SJSA1 (cell line): ENCODE measurements around the gene CR1L.

DNA sequence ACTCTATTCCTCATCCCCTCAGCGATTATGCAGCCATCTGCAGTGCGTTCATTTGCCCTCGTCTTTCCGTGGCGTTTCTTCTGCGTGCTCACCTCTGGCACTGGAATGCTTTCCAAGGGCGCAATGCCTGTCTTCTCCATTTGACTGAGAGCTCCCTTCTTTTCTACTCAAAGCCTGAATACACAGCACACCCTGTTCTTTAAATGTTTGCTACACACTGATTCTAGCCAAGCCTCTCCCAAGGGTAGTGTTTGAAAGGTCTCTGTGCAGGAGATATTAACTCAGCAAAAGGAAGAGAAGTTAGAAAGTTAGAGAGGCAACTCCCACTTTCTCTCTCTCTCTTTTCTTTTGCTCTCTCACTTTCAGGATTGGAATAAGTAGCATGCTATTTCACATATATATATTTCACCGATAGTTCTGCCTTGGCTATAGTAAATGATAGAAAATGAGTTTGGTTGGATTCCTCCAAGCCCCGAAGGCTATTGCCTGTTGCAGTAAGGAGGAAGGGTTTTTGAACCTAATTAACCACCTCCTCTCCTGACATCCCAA lies 22.5 kb downstream of the C1orf116 start:
- RAMPAGE, long total RNA, result no peak

GRCh38 chr1:207019586-207020119 lies 12.9 kb downstream of the C1orf116 start:
- RAMPAGE, long total RNA, result no peak

- RAMPAGE, long total RNA, result no peak
Observed at GRCh38 chr1:207021006-207021215, 11.6 kb downstream of the C1orf116 start.

- RAMPAGE, long total RNA, result no peak
Observed at GRCh38 chr1:207021542-207022672, 10.6 kb downstream of the C1orf116 start.

DNA sequence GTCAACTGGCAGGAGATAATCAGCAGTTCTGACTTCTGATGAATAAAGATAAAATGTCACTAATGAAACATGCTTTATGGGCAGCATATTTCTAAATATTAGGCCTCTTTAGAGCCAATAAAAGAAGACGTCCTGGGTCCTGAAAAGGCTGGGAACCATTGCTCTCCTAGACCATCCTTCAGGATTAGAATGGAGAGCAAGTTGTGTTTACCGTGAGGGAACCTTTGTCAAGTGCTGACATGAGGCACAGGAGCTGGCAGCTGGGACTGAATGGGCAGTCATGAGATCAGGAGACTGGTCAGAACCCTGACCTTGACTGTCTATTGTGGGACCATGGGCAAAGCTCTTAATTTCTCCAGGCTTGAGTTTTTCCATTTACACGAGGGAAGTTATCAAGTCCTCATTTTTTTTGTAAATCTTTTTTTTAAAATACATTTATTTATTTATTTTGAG lies 5.1 kb downstream of the PFKFB2 start:
- RAMPAGE, long total RNA, result no peak

DNA sequence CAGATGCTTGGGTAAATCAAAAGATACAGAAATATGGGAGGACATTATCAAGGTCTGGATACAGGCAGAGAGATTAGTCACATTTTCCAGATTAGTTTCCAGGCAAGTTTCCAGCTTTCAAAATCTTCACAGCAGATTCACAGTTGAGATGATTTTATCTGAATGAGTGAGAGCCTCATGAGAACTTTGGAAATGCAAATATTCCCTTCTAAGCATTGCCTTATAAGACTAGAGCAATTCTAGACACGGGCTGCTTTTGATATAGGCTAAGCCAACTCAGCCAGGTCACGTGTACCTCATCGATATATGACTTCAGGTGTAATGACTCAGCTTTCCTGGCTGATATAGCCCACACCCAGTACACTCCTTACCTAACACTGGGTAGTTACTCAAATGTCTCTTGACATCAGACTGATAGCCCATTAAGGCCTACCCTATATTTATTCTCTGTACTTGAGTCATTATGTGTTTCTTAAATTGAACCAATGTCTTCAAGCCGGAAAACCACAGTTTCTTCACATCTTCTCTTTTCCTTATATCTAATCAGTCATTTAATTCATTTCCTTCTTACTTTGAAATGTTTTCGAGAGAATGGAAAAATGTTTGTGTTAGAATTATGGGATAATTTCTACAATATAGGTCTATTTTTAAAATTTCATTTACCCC lies 88.8 kb upstream of the CD55 start:
- RAMPAGE, long total RNA, result no peak

DNA sequence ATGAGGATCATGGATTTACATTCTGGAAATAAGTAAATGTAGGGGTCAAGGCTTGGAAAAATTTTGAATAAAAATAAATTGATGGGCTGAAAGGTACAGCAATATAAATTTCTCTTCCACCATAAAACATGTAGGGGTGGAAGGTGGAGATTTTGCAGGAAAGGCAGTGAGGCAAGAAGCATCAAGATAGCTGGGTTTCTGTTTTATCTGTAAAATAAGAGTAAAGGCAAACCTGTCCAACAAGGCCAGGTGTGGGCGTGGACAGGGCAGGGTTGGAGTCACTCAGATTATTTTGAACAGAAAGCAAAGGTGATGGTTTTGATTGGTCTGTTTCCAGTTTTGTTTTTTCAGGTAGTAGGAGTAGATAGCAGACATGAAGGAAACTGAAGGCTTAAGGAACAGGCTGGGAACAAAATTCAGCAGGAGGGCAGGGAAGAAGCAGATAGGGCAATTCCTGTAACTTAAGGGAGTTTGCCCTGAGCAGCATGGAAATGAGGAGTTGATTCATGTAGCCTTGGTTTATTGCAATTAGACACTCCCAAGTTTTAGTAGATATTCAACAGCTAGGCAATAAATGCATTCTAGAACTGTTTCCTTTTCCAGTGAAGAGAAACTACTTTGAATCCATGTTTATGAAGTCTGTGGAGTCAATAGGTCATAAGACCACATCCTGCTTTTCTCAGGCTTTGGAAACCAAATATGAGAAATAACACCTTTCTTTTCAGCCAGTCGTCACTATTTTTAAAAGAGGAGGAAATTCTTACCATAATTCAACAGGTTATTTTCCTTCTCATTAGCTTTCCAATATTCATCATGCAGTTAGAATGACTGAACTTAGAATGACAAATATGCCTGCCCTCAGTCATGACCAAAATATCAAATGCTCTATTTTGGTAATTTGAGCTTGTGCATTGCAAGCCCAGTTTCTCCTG lies 38.8 kb upstream of the CD55 start:
- RAMPAGE, long total RNA, result no peak

DNA sequence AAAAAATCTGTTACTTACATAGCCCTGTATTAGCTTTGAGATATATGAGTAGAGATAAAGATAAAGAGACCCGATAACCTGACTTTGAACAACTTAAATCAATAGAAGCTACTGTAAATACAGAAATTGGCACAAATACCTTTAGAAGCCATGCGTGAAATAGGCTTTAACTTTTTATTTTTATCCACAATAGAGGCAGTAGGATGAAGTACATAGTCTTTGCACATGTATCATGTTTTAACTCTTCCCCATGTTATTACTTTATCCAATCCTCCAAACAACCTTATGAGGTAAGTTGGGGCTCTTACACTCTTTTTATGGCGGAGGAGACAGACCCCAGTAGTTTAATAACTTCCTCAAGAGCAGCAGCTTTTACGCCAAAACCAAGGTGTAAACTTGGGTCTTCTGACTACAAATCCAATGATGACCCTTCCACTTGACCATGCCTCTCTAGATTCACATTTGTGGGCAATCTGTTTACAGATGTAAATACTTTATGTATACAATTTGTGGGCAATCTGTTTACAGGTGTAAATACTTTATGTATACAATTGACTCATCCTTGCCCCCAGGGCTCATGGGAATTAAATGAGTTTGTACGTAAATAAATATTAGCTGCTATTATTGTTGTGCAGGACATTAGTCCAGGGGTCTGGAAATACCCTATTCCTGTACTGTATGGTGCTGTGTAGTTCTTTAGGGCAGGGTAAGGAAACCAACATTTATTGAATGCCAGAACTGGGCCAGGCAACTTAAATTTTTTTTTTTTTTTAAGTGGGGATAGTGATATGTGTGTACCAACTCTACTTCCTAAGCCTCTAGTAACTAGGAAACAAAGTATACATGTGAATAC lies 2.3 kb downstream of the CD55 start:
- RAMPAGE, long total RNA, result no peak

- RAMPAGE, long total RNA, result no peak
Observed at GRCh38 chr1:207355125-207355654, 33.7 kb downstream of the CD55 start.

DNA sequence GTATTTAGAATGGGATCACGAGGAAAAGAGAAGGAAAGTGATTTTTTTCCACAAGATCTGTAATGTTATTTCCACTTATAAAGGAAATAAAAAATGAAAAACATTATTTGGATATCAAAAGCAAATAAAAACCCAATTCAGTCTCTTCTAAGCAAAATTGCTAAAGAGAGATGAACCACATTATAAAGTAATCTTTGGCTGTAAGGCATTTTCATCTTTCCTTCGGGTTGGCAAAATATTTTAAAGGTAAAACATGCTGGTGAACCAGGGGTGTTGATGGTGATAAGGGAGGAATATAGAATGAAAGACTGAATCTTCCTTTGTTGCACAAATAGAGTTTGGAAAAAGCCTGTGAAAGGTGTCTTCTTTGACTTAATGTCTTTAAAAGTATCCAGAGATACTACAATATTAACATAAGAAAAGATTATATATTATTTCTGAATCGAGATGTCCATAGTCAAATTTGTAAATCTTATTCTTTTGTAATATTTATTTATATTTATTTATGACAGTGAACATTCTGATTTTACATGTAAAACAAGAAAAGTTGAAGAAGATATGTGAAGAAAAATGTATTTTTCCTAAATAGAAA lies 38.5 kb downstream of the CD55 start:
- RAMPAGE, long total RNA, result no peak

- RAMPAGE, long total RNA, result no peak
Observed at GRCh38 chr1:207644635-207645664, at the start of gene CR1L. TSS of gene CR1L (plus strand) at chr1:207645133.

GRCh38 chr1:207649969-207650557 lies 5.1 kb downstream of the CR1L start:
- RAMPAGE, long total RNA, result no peak

GRCh38 chr1:207766386-207766853 lies 14.6 kb downstream of the CD46 start:
- RAMPAGE, long total RNA, result no peak

DNA sequence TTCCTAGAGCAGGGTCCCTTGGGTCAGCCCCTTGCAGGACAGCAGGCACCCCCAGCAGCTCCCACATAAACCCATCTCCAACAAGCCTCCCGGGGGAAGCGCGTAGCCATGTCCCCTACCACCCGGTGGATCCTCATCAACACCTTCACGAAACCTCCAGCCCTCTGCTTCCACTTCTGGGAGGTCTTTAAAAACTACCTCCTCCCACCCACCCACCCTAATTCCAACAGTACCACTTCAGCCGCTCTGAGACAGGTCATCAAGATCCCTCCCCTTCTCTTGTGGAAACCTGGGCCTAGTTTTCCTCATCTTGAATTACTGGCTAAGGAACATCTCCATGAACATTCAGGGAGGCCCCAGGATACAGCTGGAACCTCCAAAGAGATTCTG lies 59.6 kb downstream of the CD46 start:
- RAMPAGE, long total RNA, result no peak

- RAMPAGE, long total RNA, result no peak
Observed at GRCh38 chr1:207811849-207812865, 60.3 kb downstream of the CD46 start.

DNA sequence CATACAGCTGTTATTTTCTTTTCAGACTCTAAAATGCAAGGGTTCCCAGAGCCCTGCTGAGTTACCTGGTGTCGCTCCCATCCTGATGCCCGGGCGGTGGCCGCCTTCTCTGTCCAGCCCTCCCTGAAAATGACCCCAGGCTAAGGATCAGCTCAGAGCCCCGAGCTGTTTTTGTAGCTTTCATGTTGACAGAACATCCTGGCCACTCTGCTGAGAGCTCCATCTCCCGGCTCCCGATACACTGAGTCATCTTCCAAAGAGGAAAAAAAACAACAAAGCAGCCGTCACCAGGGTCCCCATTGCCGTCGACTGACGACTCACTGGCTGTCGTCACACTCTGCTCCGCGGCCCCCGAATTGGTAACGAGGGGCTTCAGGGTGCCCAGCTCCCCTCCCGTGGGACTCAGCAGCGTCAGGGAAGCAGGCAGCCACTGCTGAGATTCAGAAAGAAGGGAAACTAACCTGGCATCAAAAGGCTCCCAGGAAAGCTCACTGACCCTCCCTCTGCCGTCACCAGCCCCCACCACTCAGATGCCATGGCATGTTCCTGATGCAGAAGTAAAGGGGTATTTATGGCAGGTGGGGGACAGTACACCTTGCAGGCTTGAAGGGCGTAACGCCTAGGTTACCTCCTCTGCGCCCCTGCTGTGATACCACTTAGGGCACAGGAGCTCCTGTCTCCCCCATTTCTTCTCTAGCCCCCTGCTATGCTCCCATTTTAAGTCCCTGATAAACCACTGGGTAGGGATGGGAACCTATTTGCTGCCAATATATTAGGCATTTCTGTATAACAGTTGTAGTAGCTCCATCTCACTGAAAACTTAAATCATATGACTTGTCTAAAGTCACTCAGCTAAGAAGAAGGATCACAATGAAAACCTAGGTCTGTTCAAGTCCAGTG lies 67.3 kb downstream of the CD46 start:
- RAMPAGE, long total RNA, result no peak

GRCh38 chr1:207823818-207824479 lies 72.1 kb downstream of the CD46 start:
- RAMPAGE, long total RNA, result no peak

GRCh38 chr1:207831482-207831817 lies 79.5 kb downstream of the CD34 start:
- RAMPAGE, long total RNA, result no peak

DNA sequence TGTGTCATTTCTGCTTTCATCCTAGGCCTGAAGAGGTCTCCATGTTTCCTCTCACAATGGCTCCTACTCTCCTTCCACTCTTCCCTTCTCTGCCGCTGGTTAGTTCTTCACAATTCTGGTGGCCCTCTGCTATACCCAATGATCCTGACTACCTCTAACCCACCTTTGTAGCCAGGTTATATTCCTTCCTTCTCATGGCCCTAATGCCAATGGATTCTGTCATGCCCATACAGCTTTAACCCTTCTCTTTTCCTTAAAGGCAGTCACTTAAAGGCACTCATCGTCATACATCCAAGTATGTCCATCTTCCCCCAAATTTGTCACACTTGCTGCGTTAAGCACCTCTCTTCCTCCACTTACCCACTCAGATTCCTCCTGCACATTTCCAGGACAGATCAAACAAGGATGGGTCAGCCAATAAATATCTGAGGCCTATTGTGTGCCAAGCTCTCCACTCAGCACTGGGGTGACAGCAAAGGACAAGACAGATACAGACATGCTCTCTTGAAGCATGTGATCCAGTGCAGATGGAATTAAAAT lies 47.8 kb downstream of the CD34 start:
- RAMPAGE, long total RNA, result no peak

DNA sequence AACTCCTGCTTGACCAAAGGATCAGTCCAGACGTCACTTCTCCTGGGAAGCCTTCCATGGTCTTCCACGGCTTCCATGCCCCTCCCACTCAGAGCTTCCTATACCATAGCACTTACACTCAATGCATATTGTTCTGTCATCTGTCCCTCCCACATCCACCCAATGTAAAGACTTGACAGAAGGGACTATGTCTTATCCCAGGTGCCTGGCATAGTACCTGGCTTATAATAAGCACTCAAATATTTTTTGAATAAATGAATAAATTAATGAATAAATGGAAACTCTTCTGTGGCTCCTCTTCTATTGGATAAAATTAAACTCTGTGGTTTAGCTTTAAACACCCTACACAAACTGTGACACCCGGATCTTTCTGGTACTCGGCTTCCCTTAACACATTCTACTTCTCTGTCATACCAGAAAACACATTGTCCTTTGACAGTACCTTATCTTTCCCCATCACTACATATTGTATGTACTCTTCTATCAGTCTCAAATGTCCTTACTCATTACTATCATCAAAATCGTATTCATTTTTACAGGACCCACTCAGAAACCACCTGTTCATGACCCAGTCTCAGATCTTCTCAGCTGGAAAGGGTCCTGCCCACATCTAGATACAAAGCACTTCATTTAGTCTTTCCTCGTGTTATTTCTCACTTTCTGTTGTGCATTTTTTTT lies 28.0 kb downstream of the CD34 start:
- RAMPAGE, long total RNA, result no peak